ENCODE measurements around a stretch of chr7.

GRCh38 chr7:90621169-90621635, 25.1 kb downstream of the CDK14 start:
- RRBS = no CpG with 5 or more reads among the region's 2 CpGs

DNA sequence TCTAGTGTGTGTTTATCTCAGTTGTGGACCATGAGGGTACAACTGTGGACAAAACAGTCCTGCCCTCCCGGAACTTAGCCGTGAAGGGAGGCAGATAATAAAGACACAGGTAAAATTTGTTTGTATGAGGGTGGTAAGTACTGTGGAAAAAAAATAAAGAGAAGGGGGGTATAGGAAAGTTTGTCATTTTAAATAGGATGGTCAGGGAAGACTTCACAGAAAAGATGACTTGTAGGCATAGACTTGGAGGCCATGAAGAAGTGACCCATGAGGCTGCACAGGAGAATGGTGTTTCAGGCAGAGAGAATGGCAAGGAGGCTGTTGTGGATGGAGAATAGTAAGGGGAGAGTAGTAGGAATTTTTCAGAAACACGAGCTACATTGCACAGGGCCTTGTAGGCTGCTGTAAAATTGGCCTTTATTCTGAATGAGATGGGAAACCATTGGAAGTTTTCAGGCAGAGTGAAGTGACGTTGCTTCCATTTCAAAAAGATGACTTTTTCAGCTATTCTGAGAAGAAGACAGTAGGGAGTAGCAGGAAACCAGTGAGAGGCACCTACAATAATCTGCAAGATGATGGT, 95.1 kb downstream of the CDK14 start:
- RRBS = no CpG with 5 or more reads among the region's 4 CpGs

DNA sequence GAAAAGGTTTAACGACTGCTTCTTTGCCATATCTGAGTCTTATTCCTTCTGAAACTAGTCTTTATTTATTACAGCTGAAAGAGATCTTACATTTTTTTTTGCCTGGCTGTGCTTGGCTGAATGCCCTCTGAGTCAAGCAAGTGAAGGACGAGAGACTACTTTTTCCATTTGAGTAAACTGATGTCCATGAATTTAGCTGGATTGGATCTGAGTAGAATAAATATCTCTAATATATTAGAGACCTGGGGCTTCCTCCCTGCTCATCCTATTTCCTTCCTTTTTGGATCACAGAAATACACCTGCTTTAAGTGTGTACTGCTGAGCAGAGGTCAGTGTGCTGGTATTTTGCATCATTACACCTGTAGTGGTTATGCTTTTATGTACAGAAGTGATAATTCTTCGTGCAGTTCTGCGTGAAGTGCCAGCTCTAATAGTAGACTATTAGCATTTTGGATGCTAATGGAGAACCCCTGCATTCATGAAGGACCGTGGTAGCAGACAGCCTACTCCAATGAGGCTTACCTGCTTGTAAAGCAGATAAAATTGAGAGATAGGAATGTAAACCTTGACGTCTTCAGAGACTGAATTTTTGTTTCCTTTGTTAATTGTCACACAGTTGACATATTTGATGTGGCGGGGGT, 114.2 kb downstream of the CDK14 start:
- RRBS = no CpG with 5 or more reads among the region's 7 CpGs

GRCh38 chr7:90720756-90721297, 124.7 kb downstream of the CDK14 start:
- RRBS = no CpG with 5 or more reads among the region's 3 CpGs

GRCh38 chr7:90725986-90726929, 130.1 kb downstream of the CDK14 start:
- RRBS = no CpG with 5 or more reads among the region's 6 CpGs

DNA sequence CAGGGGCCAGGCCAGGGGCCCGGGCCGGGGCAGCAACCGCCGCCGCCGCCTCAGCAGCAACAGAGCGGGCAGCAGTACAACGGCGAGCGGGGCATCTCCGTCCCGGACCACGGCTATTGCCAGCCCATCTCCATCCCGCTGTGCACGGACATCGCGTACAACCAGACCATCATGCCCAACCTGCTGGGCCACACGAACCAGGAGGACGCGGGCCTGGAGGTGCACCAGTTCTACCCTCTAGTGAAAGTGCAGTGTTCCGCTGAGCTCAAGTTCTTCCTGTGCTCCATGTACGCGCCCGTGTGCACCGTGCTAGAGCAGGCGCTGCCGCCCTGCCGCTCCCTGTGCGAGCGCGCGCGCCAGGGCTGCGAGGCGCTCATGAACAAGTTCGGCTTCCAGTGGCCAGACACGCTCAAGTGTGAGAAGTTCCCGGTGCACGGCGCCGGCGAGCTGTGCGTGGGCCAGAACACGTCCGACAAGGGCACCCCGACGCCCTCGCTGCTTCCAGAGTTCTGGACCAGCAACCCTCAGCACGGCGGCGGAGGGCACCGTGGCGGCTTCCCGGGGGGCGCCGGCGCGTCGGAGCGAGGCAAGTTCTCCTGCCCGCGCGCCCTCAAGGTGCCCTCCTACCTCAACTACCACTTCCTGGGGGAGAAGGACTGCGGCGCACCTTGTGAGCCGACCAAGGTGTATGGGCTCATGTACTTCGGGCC, 1.0 kb downstream of the FZD1 start:
- RRBS = 6% methylated on average over 11 of the region's 67 CpGs

GRCh38 chr7:92070978-92071344, 63.3 kb downstream of the CYP51A1 start:
- RRBS = no CpG with 5 or more reads among the region's 5 CpGs

DNA sequence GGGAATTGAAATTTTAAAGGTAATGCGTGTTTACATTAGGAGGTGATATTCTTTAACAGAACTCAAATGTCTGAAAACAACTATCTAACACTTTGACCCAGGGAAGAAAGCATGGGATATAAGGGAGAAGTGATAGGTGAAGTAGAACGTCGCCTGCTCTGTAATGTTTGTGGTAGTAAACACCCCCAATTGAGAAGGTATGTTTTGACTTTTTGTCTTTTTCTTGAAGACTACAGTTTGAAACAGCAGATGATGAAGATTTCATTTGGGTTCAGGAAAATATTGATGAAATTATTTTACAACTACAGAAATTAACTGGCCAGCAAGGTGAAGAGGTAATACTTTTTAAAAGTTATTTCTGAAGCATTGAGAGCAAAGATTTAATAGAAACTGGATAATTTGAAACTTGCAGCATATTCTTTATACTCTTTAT, 36.4 kb downstream of the CYP51A1 start:
- RRBS = no CpG with 5 or more reads among the region's 3 CpGs

DNA sequence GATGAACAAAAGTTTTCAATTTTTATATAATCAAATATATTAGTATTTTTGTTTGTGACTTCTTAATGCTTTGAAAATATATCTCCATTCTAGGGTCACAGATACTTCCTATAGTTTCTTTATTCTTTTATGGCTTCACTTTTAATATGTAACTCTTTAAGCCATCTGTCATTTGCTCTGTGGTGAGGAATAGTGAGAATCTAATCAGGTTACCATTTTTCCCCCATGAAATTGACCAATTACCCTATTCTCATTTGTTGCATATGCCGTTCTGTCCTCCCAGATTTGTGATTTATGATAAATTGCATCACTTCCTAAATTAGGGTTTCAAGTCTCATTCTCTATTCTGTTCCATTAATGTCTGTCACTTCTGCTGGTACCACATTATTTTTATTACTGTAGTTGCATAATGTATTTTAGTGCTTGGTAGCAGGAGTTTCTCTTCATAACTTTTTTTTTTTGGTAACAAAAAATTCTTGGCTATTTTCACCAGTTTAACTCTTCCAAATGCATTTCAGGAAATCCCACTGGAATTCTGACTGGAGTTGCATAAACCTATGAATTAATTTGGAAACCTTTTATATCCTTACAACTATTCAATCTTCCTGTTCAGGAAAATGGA, 43.9 kb upstream of the FAM133B start:
- RRBS = no CpG with 5 or more reads among the region's 1 CpG

- RRBS = no CpG with 5 or more reads among the region's 6 CpGs
Measured at GRCh38 chr7:92809417-92810168, 26.8 kb downstream of the CDK6 start.

DNA sequence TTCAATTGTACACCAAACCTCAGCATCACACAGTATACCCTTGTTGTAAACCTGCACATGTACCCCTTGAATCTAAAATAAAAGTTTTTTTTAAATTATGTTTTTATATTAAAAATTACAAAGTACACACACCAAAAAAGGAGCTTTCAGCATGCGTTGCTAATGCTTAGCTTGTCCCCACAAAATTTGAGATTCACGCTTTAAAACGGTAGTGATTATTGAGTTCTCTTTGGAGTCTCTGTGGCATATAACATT, 124.3 kb downstream of the TFPI2 start:
- RRBS = no CpG with 5 or more reads among the region's 3 CpGs

DNA sequence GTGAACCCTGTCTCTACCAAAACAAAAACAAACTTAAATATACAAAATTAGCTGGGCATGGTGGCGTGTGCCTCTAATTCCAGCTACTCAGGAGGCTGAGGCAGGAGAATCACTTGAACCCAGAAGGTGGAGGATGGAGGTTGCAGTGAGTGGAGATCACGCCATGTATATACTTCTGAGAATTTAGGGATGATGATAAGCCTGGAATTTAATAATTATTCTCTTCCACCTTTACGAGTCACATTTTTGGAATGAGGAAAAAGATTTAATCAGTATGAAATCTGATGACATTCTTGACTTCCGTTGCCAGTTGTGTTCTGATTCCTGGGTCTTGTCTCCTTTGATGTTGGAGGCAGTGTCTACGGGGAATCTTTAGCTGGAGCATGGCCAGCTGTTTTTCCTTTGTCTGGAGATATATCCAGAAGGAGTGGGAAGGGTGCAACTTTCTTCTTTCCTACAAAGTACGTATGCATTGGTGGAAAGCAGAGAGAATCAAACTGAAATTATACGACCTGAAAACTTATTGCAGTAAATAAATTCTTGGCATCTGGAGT, 7.1 kb upstream of the GNG11 start:
- RRBS = no CpG with 5 or more reads among the region's 7 CpGs

GRCh38 chr7:93921256-93921550, 332 bp upstream of the GNG11 start:
- RRBS = no CpG with 5 or more reads among the region's 7 CpGs

GRCh38 chr7:94367825-94368909, 26.5 kb upstream of the COL1A2 start:
- RRBS = no CpG with 5 or more reads among the region's 7 CpGs

- RRBS = no CpG with 5 or more reads among the region's 4 CpGs
Measured at GRCh38 chr7:94392052-94392566, 2.6 kb upstream of the COL1A2 start.

- RRBS = no CpG with 5 or more reads among the region's 3 CpGs
Measured at GRCh38 chr7:94424065-94424551, 29.4 kb downstream of the COL1A2 start.

DNA sequence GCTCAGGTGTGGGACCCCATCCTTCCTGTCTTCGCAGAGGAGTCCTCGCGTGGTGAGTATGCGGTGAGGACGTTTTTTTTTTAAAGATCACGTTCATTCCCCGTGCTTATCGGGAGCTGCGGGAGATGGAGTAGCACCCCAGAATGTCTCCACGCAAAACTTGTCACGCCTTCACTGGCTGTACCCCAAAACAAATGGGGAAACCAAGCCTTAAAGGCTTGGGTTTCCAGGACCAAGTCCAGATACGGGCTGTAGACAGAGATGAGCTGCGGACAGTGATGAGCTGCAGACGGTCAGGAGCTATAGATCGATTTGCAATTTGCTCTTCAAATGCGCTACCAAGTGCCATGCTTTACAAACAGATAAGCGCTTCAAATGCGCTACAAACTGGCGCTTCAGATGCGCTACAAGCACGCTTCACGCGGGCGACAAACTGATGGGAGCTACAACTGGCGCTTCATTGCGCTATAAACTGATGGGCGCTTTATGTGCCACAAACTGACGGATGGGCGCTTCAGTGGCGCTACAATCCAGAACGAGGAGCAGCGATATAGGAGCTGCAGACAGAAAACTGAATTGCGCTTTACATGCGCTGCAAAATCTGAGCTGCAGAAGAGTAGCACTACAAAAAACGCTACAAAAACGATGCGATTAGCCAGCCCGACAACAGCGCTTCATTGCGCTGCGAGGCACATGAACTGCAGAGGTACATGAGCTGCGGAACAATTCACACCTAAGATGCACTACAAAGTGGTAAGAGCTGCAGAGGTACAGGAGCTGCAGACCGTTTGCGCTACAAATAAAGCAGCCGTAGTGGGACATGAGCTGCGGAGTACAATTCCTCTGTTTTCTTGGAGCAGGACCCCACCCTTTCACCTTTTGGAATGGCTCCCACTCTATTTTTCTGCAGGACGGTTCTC, 856 bp upstream of the SGCE start:
- RRBS = no CpG with 5 or more reads among the region's 47 CpGs

DNA sequence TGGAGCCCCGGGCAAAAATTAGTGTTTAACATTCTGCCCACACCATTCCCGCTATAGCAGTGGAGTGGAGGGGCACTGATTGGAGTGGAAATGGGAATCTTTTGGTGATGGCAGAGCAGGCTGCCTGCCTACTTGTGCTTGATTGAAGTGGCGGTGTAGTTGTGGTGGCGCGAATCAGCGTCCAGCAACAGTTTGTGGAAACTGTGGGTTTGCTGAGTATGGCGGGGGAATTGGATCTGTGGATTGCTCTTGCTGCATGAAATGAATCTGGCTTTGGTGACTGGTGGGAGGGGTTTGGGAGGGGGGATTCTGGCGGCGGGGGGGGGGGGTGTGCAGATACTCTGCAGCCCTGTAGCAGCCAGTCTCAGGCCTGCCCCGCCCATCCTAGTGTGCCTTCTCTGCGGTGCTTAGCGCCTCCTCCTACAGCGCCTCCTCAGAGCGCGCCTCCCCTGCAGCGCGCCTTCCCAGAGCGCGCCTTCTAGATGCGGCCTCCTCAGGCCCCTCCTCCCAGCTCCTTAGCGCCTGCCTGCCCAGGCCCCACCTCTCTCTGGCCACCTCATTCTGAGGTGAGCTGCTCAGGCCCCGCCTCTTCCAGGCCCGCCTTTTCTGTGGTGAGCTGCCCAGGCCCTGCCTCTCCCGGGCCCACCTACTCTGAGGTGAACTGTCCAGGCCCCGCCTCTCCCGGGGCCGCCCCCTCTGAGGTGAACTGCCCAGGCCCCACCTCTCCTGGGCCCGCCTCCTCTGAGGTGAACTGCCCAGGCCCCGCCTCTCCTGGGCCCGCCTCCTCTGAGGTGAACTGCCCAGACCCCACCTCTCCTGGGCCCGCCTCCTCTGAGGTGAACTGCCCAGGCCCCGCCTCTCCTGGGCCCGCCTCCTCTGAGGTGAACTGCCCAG, 1.8 kb upstream of the SGCE start:
- RRBS = 32% methylated on average over 3 of the region's 33 CpGs

DNA sequence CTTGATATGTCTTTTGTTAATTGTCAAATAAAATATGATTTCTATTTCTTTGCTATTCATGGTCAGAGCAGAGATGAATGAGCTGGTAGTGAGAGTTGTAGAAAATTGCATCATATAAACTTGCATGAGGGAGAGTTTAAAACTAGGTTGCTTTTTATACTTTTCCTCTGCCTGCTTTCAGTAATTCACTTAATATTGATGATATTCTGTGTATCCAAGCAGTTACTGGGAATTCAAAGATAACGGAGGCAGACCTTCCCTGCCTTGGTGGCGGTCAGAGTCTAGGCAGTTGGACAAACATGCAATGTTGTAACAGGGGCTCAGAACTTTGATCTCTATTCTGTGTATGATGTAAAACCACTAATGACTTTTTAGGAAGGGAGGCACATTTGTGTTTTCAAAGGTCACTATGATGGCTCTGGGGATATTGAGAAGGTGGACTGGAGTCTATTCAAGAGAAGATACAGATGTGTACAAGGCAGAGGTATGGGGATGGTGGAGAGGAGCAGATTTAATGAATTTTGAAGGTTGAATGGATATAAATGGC, 5.5 kb upstream of the PON2 start:
- RRBS = no CpG with 5 or more reads among the region's 2 CpGs

- RRBS = no CpG with 5 or more reads among the region's 4 CpGs
Measured at GRCh38 chr7:95471014-95471560, 14.7 kb upstream of the ASB4 start.